ENCODE measurements around a stretch of chr1.

DNA sequence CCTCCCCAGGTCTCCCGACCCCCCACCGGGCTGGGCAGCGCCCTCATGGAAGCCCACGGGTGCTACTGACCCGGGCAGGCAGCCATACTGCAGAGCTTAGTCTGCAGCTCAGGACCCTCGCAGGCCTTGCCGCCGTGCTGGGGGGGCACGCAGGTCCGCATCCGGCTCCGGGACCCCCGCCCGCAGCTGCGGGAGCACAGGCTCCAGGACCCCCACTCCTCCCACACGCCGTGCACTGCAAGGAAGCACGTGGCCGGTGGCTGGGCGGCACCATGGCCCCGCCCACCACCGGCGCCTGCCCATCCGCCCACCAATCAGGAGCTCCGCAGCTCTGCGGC, 21.4 kb downstream of the ADGRB2 start:
- RRBS, 2 experiments = 77 to 81% methylated on average over 23 of the region's 26 CpGs

- RRBS, 2 experiments = no CpG with 5 or more reads among the region's 9 CpGs
Measured at GRCh38 chr1:31848287-31848673, 32.5 kb upstream of the SPOCD1 start.

- RRBS, 2 experiments = no CpG with 5 or more reads among the region's 22 CpGs
Measured at GRCh38 chr1:32200929-32201472, 606 bp downstream of the CCDC28B start.

- RRBS, 2 experiments = 1 to 5% methylated on average over 21 of the region's 39 CpGs
Measured at GRCh38 chr1:32205871-32207050, 790 bp downstream of the IQCC start.

- RRBS, 2 experiments = 2 to 5% methylated on average over 10 to 17 of the region's 71 CpGs
Measured at GRCh38 chr1:32240052-32241082, 6.7 kb upstream of the FAM167B start.

DNA sequence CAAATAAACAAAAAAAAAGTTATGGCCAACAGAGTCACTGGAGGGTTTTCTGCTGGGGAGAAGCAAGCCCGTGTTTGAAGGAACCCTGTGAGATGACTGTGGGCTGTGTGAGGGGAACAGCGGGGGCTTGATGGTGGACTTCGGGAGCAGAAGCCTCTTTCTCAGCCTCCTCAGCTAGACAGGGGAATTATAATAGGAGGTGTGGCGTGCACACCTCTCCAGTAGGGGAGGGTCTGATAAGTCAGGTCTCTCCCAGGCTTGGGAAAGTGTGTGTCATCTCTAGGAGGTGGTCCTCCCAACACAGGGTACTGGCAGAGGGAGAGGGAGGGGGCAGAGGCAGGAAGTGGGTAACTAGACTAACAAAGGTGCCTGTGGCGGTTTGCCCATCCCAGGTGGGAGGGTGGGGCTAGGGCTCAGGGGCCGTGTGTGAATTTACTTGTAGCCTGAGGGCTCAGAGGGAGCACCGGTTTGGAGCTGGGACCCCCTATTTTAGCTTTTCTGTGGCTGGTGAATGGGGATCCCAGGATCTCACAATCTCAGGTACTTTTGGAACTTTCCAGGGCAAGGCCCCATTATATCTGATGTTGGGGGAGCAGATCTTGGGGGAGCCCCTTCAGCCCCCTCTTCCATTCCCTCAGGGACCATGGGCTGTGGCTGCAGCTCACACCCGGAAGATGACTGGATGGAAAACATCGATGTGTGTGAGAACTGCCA, 18.0 kb upstream of the HDAC1 start:
- RRBS, 2 experiments = no CpG with 5 or more reads among the region's 9 CpGs

GRCh38 chr1:32352744-32353664, 9.3 kb downstream of the FAM229A start:
- RRBS, 2 experiments = no CpG with 5 or more reads among the region's 5 CpGs

GRCh38 chr1:32357893-32358677, 4.2 kb downstream of the FAM229A start:
- RRBS, 2 experiments = no CpG with 5 or more reads among the region's 5 CpGs

- RRBS, 2 experiments = no CpG with 5 or more reads among the region's 16 CpGs
Measured at GRCh38 chr1:32386689-32387426, 7.4 kb downstream of the BSDC1 start.

DNA sequence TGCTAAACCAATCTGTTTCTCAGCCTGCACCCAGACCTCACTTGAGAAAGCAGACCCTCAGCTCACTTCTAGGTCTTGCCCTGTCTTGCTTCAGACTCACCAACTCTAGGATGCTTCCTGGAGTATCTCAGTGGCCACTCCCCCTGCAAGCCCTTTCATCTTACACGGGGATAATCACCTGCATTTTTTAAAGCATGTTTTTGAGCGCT, 6.4 kb downstream of the BSDC1 start:
- RRBS, 2 experiments = no CpG with 5 or more reads among the region's 2 CpGs

DNA sequence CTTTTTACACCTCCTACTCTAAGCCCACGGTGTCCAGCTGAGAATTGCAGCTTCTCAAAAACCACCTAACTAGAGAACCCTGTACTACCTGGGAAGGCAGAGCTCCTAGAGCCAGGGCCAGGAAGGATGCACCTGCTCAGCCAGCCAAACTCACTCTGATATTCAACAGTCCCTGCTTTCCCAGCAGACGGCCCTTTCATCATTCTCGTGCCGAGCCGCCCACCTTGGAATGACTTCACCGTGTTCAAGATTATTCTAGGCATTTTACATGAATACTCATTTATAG, 2.5 kb downstream of the SYNC start:
- RRBS, 2 experiments = no CpG with 5 or more reads among the region's 6 CpGs

- RRBS, 2 experiments = no CpG with 5 or more reads among the region's 9 CpGs
Measured at GRCh38 chr1:32716400-32717168, 14.0 kb upstream of the SYNC start.

- RRBS, 2 experiments = no CpG with 5 or more reads among the region's 15 CpGs
Measured at GRCh38 chr1:32760053-32760674, 18.5 kb downstream of the KIAA1522 start.

GRCh38 chr1:32760799-32761906, 19.5 kb downstream of the KIAA1522 start:
- RRBS, 2 experiments = 21% methylated on average over 3 of the region's 23 CpGs; no CpG with 5 or more reads in 1 of the 2 experiments

DNA sequence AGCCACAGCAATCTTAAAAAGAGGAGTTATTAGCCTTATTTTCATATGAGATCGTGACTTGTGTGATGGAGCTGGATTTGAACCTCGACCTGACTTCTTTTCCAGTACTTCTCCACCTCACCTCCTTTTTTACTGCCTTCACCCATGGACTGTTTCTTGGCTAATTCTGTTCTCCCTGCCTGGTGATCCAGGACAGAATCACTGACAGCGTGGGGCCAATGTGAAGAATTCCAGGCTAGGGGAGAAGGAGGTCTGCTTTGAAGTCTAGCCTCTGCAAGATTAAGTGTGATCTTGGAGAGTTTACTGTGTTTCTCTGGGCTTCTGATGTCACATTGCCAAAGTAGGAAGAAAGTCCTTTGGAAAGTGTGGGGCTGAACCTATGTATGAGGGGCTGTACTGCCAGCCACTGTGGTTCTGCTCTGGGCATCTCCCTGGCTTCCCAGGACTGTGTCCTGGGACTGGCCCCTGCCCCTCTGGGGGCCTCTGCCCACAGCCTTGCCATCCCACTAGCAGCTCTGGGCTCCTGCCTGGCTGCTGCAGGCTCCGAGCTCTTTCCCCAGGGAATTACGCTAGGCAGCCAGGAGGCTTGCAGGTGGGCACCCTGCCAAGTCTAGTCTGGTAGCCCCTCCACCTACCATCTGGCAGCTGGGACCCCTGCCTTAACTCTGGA, 23.3 kb downstream of the KIAA1522 start:
- RRBS, 2 experiments = no CpG with 5 or more reads among the region's 5 CpGs

GRCh38 chr1:32773698-32774479, 32.3 kb downstream of the KIAA1522 start:
- RRBS, 2 experiments = no CpG with 5 or more reads among the region's 7 CpGs

DNA sequence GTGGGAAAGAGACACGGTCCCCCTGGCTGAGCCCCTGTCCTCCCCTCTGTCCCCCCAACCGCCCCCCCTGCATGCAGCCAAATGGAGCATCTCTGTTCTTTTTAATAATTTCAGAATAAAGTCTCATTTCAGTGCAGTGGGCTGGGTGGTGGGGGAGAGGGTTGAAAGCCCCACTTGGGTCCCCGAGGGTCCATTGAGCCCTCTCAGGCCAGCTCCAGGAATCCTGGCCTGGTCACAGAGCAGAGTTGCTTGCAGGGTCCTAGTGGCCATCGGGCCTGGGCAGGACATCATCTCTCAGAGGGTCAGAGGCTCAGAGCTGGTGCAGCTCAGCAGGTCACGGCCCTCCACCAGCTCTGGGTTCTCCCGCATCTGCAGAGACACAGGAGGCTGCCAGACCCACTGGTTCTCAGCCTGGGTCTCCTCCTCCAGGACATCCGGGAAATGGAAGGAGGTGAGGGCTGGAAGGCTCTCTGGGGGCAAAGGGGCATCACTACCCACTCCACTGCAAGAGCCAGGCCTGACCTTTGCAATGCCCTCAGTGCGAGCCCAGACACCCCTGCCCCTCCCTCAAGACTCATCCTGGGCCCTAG, 6.6 kb downstream of the TMEM54 start:
- RRBS, 2 experiments = no CpG with 5 or more reads among the region's 8 CpGs

DNA sequence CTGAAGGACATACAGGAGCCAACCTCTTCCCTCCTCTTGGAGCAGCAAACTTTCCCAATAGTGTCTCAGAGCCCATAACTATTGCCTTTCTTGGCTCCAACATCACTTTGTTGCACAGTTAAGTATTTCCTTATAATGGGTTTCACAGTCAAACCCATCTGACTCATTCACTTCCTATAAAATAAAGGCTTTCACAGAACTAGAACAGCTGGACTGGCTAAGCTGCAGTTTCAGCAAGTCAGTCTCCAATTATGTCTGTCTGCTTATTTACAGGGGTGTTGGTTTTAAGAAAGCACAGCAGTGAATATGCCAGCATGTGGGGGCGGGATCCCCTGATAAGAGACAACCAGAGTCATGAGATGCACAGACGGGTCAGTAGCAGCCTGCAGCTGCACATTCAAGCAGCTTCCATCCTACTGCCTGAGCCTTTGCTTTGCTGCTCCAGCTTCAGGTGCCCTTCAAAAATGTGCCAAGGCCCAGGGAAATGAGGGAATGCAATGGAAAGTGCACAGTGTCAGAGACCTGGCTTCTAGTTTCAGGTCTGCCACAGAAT, 24.9 kb downstream of the RNF19B start:
- RRBS, 2 experiments = no CpG with 5 or more reads among the region's 2 CpGs

GRCh38 chr1:32956845-32957570, 7.6 kb downstream of the RNF19B start:
- RRBS, 2 experiments = no CpG with 5 or more reads among the region's 4 CpGs

GRCh38 chr1:33045273-33045703, 8.6 kb upstream of the AK2 start:
- RRBS, 2 experiments = no CpG with 5 or more reads among the region's 2 CpGs